Esophagus squamous epithelium (tissue), 4 donors: ENCODE measurements around a stretch of chr11.

DNA sequence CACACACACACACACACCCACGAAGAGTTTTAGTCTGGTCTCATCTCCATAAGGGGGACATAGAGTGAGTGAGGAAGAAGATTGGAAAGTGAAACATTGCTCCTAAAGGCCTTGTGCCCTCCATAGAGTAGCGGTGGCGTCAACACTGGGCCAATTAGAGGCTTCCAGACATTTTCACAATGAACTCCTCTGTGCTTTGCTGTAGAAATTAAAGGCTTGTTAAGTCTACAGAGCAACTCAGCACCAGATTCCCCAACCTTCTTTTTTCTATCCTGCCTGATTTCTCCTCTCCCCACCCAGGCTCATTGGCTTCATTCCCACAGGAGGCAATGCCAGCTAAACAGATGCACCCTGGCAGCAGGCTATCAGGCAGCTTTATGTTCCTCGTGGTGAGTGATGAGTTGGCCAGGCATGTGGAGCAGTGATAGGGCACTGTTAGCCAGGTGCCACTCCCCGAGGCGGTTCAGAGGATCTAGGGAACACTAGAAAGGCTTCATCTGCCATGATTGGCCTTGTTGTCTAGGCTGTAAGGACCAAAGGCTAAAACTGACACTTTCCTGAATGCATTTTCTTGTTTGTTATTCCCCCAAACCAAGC is 4.8 kb downstream of the DIXDC1 start:
- PRO-cap: no peak
- RAMPAGE, long total RNA, 4 experiments: no peak in any of the 4 experiments

- PRO-cap: no peak
- RAMPAGE, long total RNA, 4 experiments: no peak in any of the 4 experiments
These were observed 7.5 kb upstream of the DLAT start for GRCh38 chr11:112017543-112018260.

GRCh38 chr11:112150339-112151327 is 13.3 kb downstream of the IL18 start:
- PRO-cap: no peak
- RAMPAGE, long total RNA, 4 experiments: no peak in any of the 4 experiments

DNA sequence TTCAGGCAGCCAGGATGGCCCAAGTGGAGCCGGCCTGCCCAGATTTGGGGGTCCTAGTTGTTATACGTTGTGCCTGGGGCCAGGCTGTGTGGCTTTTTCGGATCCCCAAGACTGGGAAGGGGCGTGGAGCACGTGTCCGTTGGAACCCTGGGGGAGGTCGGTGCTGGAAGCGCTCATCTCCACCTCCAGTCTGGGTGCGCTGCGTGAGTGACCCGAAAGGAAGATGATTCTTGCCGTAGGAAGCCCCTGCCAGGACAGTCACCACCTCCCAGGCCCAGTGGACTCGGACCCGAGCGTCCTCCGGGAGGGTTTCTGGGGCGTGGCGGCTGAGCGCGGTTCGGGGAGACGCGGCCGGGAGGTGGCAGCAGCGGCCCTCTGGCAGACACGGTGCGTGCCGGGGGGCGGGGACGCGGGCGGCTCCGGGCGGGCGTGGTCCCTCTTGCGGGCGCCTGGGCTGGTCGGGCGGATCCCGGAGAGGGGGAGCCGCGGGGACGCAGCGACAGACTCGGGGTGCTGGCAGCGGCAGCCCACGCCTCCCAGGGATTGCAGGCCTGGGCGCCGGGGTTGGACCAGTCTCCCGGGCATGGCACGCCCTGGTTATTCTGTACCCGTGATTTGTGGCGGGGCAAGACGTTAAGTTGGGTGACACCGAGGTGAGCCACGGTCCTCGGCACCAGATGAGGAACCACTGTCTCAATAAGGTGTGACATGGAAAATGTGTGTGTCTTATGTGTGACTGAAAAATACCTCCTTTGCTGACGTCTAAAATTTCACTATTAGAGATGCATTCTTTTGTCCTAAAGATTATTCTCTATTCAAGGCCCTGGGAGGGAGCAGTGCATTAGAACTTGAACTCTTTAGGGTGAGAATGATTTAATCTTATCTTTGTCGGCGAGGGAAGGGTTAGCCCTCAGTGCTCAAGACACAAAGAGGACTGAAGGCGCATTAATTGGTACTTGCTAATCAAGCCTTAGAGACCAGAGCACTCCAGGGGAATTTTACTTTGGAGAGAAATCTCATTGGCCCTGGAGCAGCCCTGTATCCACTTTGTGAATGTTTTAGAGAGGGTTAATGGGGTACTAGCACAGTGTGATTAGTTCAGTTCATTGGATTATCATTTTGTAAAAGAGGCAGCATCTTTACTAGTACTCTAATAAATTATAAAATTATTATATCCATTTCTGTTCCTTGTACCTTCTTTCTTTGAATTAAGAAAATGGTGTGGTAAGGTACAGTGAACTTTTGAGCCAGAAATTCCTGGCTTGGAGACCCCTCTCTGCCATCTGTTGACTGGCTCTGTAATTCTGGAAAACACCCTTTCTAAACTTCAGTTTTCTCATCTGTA is 29.6 kb upstream of the PLET1 start:
- PRO-cap: bidirectional peak, plus-strand start at position 502 of the sequence, minus-strand start at position 505 of the sequence
- RAMPAGE, long total RNA, 4 experiments: start-site peak on the plus strand in 4 of 4 experiments, centred at positions 477 to 650 of the sequence, 15 to 1,305 reads per replicate

GRCh38 chr11:112363910-112364516 is 103.4 kb upstream of the PLET1 start:
- PRO-cap: no peak
- RAMPAGE, long total RNA, 4 experiments: no peak in any of the 4 experiments

GRCh38 chr11:112777157-112777935 is 183.9 kb upstream of the NCAM1 start:
- PRO-cap: no peak
- RAMPAGE, long total RNA, 4 experiments: no peak in any of the 4 experiments

DNA sequence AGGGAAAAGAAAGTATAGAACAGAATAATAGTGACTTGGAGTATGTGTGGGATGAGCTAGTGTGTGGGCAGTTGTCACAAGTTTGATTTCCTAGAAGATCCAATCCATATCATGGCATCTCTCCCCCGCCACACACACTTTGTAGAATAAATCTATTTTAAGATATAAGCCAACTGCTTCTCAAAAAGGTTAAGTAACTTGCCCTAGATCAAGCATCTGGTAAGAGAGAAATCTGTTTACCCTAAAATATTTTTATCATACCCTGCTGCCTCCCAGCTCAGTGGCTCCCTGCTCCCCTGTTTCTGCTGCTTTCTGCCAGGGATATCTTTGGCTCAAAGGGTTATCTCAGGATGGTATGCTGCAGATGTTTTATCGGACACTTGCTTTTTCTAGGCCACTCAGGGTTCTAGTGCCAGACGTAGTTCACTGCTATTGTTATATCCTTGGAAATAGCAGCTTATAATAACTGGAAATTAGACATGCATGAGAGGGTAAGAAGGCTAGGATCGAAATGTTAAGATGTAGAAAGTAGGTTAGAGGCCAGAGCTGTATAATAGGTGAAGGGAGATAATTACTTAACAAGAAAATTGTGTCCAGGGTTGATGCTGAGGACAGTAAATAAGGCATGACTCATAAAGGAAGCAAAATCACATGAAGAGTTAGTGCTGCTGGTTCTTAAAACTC is 129.9 kb downstream of the NCAM1 start:
- PRO-cap: unidirectional peak, minus-strand start at position 132 of the sequence
- RAMPAGE, long total RNA, 4 experiments: no peak in any of the 4 experiments

GRCh38 chr11:113475509-113475905 is 309 bp upstream of the DRD2 start:
- PRO-cap: no peak
- RAMPAGE, long total RNA, 4 experiments: no peak in any of the 4 experiments

- PRO-cap: no peak
- RAMPAGE, long total RNA, 4 experiments: no peak in any of the 4 experiments
These were observed 30.7 kb upstream of the DRD2 start for GRCh38 chr11:113505787-113506433.

DNA sequence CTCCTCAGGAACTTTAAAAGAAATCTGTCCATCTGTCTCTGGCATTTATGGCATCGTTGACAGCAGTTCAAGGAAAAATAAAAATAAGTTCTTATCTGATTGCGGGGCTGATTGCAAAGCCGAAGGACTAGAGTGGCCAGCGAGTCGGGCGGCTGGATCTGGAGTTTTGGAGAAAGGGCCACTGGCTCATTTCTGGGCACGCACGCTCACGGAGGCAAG is 16.6 kb downstream of the ZBTB16 start:
- PRO-cap: no peak
- RAMPAGE, long total RNA, 4 experiments: no peak in any of the 4 experiments

GRCh38 chr11:114082266-114082703 is 22.8 kb downstream of the ZBTB16 start:
- PRO-cap: no peak
- RAMPAGE, long total RNA, 4 experiments: no peak in any of the 4 experiments

GRCh38 chr11:114082704-114083657 is 23.5 kb downstream of the ZBTB16 start:
- PRO-cap: bidirectional peak, plus-strand start at chr11:114082883, minus-strand start at chr11:114082854
- RAMPAGE, long total RNA, 4 experiments: no peak in any of the 4 experiments

DNA sequence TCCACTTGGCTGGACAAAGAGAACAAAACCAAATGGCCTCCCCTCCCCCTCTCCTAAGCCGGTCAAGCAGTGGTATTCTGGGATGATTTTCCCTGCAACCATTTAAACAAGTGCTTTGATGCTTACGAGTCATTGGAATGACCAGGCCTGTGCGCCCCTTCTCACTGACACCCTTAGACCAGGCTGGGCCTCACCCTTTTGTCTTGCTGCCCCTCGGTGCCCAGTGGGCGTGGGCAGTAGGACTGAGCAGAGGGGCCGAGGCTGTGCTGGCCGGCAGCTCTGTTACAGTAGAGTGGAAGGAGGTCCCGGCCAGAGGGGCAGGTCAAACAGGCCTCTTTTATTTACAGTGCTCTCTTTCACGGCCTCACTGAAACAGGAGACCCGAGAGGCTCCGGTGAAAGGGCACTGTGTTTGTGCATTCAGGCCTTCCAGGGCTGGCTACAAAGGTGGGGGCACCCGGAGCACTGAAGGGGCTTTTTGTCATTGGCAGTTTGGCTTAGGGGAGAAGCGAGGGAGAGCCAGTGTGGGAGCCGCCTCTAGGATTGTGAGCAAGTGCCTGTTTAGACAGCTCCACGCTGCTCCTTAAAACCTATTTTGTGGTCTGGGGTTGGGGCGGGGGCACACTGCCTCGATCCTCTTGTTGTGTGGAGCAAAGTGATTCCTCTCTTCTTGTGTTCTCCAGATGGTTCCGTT is 32.4 kb downstream of the ZBTB16 start:
- PRO-cap: no peak
- RAMPAGE, long total RNA, 4 experiments: no peak in any of the 4 experiments

GRCh38 chr11:114110671-114111385 is 51.3 kb downstream of the ZBTB16 start:
- PRO-cap: no peak
- RAMPAGE, long total RNA, 4 experiments: no peak in any of the 4 experiments

DNA sequence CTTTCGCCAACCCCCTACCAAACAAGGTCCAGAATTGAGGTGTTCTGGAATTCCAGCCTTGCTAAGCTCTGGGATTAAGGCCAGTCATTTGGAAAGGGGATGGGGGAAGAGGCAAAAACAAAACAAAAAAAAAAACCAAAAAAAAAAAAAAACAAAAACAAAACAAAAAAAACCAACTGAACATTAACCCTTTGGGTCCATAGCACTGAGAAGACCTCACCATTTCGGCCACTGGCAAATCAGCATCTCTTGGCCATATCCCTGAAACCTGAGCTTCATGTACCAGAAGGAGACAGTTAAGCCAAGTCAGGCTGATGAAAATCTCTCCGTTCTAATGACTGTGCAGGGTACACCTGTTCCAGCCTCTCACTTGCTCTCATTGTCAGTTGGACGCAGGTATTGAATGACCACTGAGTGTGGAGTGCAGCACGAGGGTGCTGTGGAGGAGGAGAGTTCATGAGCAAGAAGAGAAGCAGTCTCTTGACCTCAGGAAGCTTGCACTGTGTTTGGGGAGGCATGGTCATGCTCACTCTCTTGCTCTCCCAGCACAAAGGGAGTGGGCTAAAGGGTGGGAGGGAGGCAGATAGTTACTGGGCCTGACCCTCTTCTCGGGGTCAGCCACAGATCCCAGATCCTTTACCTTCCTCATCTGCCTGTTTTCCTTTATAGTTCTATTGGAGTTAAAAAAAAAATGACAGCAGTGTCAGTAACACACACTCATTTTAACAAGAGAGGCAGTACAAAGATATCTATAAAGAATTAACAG is 65.1 kb downstream of the ZBTB16 start:
- PRO-cap: no peak
- RAMPAGE, long total RNA, 4 experiments: no peak in any of the 4 experiments

- PRO-cap: no peak
- RAMPAGE, long total RNA, 4 experiments: no peak in any of the 4 experiments
These were observed 66.3 kb downstream of the ZBTB16 start for GRCh38 chr11:114125766-114126274.

DNA sequence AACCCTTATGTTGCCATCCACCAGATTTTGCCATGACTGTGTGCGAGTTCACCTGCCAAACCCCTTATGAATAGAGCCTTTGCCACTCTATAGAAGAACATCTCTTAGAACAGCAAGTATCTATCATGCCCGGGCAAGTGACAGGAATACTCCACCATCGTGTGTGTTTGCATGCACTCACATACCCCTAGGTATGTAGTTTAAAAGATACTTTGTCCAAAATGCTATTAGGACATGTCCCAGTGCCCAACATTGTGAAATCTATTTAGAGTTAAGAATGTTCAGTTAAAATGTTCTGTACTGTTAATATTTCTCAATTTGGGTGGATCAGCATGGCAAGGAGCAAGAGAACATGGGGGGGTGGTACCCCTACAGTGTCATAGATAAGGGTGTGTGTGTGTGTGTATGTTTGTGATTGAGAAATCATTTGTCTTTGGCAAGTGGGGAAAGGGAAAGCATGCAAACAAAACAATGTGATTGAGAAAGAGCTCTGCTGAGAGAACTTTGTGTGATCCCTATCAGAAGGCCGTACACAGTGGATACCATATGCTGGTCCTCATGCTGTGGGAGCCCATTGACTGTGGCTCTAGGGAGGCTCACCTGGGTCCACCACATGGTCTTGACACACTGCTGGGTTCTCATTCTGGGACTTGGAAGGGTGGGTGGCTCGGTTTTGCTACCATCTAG is 95.0 kb downstream of the ZBTB16 start:
- PRO-cap: unidirectional peak, minus-strand start at position 68 of the sequence; bidirectional peak, plus-strand start at position 521 of the sequence, minus-strand start at position 195 of the sequence
- RAMPAGE, long total RNA, 4 experiments: no peak in any of the 4 experiments

DNA sequence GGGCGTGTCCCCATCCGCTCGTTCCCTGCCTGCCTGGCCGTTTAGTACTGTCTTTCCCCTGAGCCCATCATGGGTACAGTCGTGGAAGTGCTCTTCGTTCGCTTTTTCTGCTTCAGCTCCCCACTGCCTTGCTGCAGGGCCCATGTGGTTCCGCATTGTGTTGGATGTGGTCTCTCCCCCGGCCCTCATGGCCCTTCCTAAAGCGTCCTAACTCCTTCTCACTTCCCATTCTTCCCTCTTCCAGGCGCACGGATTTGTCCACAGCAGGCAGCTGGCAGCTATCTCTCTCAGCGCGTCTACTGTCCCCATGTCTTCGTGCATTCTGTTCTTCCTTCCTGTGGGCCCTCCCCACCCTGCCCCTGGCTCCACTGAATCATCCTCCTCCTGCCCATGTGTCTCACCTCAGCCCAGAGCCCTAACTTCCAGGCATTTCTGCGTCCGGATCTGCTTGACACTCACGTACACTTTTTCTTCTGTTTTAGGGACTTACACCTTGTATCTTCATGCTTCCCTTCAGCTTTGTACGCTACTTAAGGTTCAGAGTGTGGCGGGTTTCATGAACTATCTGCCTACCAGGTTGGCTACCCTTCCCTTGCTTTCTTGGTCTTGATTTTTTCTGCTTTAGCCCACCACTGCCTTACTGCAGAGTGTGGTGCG is 98.2 kb downstream of the ZBTB16 start:
- PRO-cap: bidirectional peak, plus-strand start at position 429 of the sequence, minus-strand start at position 298 of the sequence
- RAMPAGE, long total RNA, 4 experiments: no peak in any of the 4 experiments

DNA sequence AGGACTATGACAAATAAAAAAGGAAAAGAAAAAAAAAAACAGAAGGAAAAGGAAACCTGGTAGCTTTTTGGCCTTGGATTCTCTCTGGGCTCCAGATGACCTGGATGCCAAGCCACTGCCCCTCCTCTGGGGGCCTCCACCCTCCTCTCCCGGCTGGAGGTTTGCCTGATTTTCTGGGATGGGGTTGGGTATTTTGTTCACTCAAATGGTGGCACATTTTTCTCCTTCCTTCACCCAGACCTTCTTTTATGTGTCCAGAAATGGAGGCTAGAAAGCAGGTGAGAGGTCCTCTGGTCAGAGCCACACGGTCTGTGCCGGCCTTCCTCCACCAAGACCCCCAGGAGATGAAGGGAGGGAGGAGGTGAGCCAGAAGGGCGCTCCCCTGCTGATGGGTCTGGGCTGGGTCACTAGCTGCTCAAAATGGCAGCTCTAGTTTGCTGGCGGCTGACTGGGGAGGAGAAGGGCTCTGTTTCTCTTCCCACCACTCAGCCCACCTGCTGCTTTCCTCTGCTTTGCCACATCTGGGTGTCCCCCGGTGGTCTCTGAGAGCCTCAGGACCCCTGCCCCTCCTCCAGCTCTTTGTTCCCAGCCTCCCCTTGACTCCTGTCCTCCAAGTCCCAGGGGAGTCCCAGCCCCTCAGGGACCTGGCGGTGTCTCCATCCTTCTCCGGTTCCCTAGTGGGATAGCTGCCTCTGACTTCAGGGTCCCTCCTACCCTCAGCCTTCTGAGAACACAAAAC is 45.4 kb upstream of the NNMT start:
- PRO-cap: no peak
- RAMPAGE, long total RNA, 4 experiments: no peak in any of the 4 experiments

DNA sequence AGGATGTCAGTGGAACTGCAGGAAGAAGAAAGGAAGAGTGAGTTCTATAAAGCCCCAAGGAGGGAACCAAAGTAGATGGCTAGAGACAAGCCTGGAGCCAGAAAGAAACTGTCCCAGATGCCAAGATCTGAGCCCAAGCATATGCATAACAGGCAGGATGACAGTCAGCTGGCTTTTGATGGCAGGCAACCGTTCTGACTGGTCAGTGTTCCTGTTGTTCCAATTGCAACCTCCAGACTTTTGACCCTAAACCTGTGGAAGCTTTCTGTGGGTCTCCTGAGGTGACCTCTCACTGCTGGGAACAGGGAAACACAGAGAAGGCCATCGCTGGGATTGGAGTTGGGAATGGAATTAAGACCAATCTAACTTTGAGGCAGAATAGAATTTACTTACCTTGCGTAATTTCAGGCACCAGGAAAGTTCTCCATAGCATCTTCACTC is 21.6 kb upstream of the NNMT start:
- PRO-cap: no peak
- RAMPAGE, long total RNA, 4 experiments: no peak in any of the 4 experiments